ENCODE measurements around a stretch of chr9.

- PRO-cap: no peak
- RAMPAGE, long total RNA, 4 experiments: no peak in any of the 4 experiments
Measured at GRCh38 chr9:109011266-109011882, 1.9 kb downstream of the CTNNAL1 start.

DNA sequence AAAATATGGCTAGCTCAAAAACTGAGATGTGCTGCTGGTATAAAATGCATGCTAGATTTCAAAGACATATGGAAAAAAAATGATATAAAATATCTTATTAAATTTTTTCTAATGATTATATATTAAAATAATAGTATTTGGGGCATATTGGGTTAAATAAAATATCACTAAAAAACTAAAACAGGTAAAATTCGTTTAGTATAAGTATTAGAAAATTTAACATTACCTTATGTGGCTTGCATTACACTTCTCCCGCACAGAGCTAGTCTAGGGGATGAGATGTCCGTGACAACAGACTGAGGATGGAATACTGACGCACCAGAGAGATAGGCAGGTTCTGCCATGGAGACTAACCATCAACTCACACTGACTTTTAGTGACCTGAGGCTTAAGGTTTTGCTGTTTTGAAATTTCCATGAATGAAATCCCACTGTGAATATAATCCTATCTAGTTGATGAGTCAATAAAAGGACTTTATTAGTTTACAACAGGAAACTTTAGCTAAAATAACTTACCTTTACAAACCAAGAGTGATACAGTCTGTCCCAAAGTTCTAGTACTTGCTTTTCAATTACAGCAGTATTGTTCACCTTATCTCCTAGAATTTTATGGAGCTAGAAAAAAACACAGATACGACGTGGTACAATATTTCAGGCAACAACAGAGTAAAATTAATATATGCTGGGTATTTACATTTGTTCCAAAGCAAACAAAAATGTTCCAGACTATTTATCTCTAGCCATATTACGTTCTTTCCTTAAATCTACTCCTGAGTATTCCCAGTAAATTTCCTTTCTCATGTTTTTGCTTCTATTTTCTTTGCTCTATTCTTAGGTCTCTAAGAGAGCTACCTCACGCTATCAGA lies 46.8 kb upstream of the CTNNAL1 start:
- PRO-cap: no peak
- RAMPAGE, long total RNA, 4 experiments: no peak in any of the 4 experiments

DNA sequence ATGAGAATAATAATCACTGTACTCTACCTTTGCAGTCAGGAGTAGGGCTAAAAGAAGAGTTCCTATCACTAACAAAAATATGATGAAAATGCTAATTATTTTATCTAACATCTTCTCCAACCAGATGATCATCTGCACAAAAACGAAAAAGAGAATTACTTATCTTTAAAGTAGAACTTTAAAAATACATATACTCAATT lies 39.0 kb downstream of the TMEM245 start:
- PRO-cap: no peak
- RAMPAGE, long total RNA, 4 experiments: no peak in any of the 4 experiments

- PRO-cap: no peak
- RAMPAGE, long total RNA, 4 experiments: no peak in any of the 4 experiments
Measured at GRCh38 chr9:109286112-109287045, 34.5 kb downstream of the EPB41L4B start.

DNA sequence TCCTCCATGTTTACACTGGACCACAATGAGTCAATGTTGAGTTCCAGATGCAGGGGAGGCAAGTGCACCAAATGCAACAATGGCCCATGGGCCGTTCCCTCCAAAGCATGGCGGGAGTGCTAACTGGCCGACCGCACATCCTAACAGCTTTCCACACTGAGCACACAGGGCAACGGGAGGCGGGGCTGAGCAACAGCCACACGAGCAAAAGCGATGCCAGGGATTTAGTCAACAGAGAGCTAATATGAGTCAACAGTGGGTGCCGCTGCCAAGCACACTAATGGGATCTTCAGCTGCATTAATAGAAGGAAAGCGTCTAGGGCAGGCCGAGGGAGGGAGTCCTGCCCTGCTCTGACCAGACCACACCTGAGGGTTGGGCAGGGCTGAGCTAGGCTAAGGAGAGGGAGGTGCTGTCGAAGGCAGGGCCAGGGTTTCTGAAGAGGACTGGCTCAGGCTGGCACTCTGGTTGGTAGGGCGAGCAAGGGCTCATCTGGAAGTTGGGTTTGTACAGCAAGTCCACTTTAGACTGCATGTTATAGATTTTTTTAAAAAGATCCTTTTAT lies 4.6 kb downstream of the EPB41L4B start:
- PRO-cap: no peak
- RAMPAGE, long total RNA, 4 experiments: no peak in any of the 4 experiments

DNA sequence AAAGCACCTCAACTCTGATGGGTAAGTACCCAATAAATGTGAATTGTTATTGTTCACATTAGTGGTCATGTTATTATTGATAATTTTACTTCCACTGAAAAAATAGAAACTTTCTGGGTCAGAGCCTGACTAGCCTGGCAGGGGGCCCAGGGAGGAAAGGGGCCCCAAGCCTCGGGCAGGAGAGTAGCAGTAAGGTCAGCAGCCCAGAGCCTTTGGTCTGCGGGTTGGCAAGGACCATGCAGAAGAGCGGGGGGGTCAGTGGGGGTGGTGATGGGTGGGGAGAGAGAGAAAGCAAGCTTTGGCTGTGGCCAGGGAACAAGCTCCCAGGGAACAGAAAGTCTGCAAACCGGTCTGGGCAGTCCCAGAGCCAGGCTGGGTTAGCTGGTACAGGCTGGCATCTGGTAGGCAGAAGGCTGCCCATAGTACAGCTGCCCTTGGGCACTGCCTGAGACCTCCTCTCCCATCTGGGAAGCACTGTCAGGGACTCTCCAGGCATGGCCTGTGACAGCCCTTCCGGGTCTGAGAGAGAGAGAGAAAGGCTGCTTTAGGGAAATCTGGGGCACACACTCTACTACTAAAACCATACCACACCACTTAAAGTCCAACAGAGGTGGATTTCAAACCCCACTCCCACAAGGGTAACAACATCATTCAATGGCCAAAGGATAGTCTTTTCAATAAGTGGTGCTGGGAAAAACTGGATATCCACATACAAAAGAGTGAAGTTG lies 10.5 kb upstream of the EPB41L4B start:
- PRO-cap: no peak
- RAMPAGE, long total RNA, 4 experiments: no peak in any of the 4 experiments

DNA sequence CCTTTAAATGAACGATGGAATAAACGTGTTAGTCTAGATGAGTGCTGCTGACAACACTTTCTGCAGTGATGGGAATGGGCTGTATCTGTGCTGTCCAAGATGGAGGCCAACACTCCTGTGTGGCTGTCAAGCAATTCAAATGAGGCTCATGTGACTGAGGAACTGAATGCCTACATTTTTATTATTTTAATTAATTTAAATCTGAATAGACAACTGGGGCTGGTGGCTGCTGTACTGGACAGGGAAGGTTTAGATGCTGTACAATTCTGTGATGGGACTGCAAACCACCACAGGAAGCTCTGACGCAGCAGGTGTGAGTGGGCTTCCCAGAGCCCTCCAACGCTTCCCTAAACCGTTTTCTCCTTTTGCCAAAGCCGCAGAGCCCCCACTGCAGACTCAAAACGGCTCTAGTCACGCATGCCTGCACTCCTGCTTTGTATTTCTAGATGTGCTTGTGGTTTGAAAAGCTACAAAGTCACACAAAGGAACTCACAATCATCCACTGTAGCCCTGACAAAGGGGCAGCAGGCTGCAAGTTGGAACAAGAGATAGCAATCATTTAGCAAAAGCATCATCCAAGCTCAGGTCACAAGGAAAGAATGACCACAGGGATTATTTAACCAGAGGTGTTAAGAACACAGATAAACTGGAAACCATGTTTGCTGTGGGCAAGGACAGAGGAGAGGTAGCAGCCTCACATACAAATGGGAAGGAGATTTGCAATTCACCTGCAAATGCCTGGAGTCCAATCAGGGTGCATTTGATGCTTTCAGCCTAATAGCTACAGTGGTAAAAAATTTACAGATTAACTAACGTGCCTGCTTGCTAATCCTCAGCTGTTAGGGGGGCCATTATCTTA lies 79.3 kb downstream of the PTPN3 start:
- PRO-cap: no peak
- RAMPAGE, long total RNA, 4 experiments: no peak in any of the 4 experiments

DNA sequence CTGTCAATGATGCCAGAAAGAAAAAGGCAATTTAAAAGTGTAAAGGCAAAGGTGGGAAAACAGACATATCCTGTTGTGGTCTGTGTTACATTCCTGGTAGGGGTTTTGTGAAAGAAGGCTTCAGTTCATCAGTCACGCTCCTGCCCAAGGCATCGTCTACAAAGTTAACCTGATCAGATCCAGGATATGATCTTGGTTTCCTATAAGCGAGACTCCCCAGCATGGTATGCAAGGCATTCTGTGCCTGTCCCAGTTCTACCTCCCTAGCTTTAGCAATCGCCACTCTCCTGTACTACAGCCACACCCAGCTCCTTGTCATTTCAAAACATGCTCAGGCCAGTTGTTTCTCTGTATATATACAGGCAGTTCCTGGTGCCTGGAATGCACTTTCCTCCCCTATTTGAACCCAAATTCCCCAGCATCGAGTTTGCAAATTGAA lies 58.0 kb upstream of the PTPN3 start:
- PRO-cap: no peak
- RAMPAGE, long total RNA, 4 experiments: no peak in any of the 4 experiments

- PRO-cap: no peak
- RAMPAGE, long total RNA, 4 experiments: no peak in any of the 4 experiments
Measured at GRCh38 chr9:109772205-109772524, 7.8 kb upstream of the PALM2AKAP2 start.

DNA sequence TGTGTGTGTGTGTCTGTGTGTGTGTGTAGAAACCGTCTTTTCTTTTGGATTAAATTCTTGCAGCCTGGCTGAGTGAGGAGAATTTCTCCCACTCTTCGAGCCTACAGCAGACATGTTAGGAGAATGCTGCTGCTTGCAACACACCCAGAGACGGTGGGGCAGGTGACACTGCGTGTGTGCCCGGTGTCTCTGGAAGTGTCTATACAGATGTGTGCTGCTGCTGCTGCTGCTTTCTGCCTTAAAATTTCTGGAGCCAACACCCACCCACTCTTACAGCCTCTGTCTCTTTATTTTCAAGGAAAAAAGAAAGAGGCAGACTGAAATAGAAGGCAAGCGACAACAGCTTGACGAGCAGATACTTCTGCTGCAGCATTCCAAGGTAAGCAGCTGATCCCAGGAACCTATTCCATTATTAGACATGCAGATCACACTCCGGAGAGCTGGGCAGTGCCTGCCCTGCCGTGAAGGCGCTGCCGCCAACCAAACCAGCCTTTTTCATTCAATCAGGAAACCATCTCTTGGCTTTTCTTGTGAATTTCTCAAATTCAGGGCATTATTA lies 87.3 kb downstream of the PALM2AKAP2 start:
- PRO-cap: no peak
- RAMPAGE, long total RNA, 4 experiments: start-site peak on the plus strand in 1 of 4 experiments, centred at position 69 of the sequence, 12 reads per replicate

GRCh38 chr9:109868070-109868634 lies 88.2 kb downstream of the PALM2AKAP2 start:
- PRO-cap: no peak
- RAMPAGE, long total RNA, 4 experiments: no peak in any of the 4 experiments

DNA sequence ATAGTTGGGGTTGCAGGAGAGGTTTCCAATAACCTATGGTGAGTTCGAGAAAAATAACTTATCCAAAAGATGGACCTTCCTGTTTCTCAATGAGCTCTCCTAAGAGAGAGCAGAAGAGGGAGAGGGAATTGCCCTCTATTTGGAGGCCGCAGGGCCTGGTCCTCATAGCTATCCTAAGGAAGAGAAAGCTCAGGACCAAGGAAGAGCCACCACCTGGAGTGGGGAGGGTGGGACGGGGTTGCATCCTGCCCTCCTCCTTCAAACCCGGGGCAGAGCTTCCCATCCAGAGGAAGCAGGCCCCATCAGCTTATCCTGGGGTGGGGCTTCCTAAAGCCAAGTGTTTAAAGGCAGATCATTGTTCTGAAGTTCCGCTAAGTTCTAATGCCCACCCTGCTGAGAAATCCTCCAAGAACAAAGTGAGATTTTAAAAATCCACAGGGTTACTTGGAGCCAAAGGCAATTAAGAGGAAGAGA lies 210.3 kb downstream of the C9orf152 start:
- PRO-cap: no peak
- RAMPAGE, long total RNA, 4 experiments: no peak in any of the 4 experiments

GRCh38 chr9:110066896-110067269 lies 141.1 kb downstream of the C9orf152 start:
- PRO-cap: no peak
- RAMPAGE, long total RNA, 4 experiments: no peak in any of the 4 experiments

GRCh38 chr9:110116339-110117045 lies 91.5 kb downstream of the C9orf152 start:
- PRO-cap: no peak
- RAMPAGE, long total RNA, 4 experiments: no peak in any of the 4 experiments

GRCh38 chr9:110126142-110127154 lies 81.5 kb downstream of the C9orf152 start:
- PRO-cap: unidirectional peak, plus-strand start at chr9:110126697
- RAMPAGE, long total RNA, 4 experiments: no peak in any of the 4 experiments

- PRO-cap: no peak
- RAMPAGE, long total RNA, 4 experiments: no peak in any of the 4 experiments
Measured at GRCh38 chr9:110168473-110169108, 39.4 kb downstream of the C9orf152 start.

- PRO-cap: no peak
- RAMPAGE, long total RNA, 4 experiments: no peak in any of the 4 experiments
Measured at GRCh38 chr9:110189000-110189506, 18.9 kb downstream of the C9orf152 start.

- PRO-cap: no peak
- RAMPAGE, long total RNA, 4 experiments: no peak in any of the 4 experiments
Measured at GRCh38 chr9:110303035-110303631, 34.5 kb downstream of the TXNDC8 start.

DNA sequence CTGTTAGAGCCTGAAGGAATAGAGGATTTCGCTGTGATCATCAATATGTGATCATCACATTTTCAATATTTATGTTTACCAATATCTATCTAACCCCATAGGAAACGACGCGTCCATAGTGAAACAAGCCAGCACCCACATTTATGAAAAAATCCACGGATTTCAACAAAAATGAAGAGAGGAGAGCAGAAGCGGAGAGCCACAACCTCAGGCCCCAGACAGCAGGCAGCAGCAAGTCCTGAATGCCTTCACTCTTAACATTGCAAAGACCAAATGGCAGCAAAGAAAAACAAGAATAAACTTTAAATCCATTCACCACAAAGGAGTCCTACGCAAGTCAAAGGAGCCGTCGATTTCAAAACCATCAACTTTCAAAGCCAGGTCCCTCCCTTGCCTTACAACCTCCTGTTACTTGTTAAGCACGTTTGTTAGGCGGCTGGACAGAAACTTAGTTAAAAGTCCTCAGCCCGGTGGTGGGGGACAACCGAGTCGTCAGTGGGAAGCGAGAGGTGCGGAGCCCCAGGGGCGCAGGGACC lies 1.0 kb downstream of the LPAR1 start:
- PRO-cap: no peak
- RAMPAGE, long total RNA, 4 experiments: no peak in any of the 4 experiments

DNA sequence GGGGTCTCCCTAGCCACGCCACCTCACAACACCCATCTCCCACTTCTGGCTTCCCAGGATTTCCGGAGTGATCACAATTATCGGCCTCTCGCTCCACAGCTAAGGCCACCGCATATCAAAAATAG lies 990 bp upstream of the LPAR1 start:
- PRO-cap: no peak
- RAMPAGE, long total RNA, 4 experiments: no peak in any of the 4 experiments